HCT116 (cell line): ENCODE data around the genes SPHK2 and GYS1.

DNA sequence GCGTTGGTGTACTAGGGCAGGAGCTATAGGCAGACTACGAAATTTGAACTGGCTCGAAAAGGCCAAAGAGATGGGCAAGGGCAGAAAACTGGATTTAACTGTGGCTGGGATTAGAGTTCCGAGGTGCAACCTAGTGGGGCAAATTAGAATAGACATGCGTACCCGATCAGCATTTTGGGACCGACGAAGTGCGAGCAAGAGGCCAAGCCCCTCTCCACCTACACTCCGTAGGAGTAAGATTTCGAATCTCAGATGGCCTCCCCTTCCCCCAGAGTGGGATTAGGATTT is 2.1 kb upstream of the INAFM1 start:
- RRBS, result no CpG with 5 or more reads among the region's 11 CpGs

GRCh38 chr19:47363625-47364670 is 14.8 kb downstream of the DHX34 start:
- RRBS, result no CpG with 5 or more reads among the region's 19 CpGs

- RRBS, result no CpG with 5 or more reads among the region's 16 CpGs
Observed at GRCh38 chr19:47507809-47508706, 6.8 kb downstream of the NAPA start.

DNA sequence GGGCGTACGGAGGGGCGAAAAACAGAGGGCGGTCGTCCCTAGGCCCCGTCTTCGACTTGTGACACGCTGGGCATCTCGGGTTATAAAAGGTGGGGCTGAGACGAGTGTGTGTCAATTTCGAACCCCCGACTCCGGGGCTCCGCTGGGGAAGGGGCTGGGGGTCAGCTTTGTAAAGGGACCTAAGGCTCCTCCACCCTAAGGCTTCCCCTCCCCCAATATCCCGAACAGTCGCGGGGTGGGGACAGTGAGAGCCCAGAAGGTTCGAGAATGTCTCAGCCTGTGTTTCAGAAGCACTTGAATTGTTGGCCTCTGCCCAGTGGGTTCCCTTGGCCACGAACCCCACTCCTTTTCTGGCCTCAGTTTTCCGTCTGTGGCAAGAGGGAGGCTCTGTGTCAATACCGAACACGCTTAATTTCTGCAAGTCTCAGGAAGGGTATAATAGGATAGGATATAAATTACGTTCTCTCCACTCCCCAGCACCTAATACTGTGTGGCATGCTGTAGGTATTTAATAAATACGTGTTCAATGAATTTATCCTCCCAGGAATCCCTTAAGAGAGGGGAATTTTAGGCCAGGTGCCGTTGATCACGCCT is 547 bp downstream of the SELENOW start:
- RRBS, result no CpG with 5 or more reads among the region's 26 CpGs

GRCh38 chr19:48196362-48197489 is 26.2 kb downstream of the ZSWIM9 start:
- RRBS, result 56% methylated on average over 1 of the region's 32 CpGs

GRCh38 chr19:48230870-48231138 is 24.9 kb downstream of the CARD8 start:
- RRBS, result no CpG with 5 or more reads among the region's 7 CpGs

DNA sequence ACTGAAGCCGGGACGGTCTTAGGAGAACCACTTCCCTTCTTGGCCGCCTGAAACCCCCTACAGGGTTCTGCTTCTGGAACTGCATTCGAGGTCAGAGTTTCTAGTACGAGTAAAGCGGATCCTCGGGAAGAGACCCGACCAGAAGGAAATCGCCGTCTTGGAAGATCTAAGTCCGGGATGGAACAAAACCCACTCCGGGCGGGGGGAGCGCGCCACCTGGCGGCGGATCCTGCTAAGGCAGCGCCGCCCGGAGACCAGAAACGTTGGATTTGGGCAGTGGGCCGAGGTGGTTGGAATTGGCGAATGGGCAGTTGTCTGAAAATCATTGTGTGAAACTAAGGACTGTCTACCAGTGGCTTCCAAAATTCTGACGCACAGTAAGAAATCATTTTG is 21.3 kb downstream of the ZNF114 start:
- RRBS, result 1% methylated on average over 10 of the region's 24 CpGs

- RRBS, result 97% methylated on average over 3 of the region's 55 CpGs
Observed at GRCh38 chr19:48480537-48481494, 11.6 kb downstream of the CYTH2 start.

GRCh38 chr19:48502014-48502721 is 9.5 kb downstream of the LMTK3 start:
- RRBS, result no CpG with 5 or more reads among the region's 24 CpGs

GRCh38 chr19:48554120-48554969 is 2.4 kb downstream of the SULT2B1 start:
- RRBS, result no CpG with 5 or more reads among the region's 15 CpGs

DNA sequence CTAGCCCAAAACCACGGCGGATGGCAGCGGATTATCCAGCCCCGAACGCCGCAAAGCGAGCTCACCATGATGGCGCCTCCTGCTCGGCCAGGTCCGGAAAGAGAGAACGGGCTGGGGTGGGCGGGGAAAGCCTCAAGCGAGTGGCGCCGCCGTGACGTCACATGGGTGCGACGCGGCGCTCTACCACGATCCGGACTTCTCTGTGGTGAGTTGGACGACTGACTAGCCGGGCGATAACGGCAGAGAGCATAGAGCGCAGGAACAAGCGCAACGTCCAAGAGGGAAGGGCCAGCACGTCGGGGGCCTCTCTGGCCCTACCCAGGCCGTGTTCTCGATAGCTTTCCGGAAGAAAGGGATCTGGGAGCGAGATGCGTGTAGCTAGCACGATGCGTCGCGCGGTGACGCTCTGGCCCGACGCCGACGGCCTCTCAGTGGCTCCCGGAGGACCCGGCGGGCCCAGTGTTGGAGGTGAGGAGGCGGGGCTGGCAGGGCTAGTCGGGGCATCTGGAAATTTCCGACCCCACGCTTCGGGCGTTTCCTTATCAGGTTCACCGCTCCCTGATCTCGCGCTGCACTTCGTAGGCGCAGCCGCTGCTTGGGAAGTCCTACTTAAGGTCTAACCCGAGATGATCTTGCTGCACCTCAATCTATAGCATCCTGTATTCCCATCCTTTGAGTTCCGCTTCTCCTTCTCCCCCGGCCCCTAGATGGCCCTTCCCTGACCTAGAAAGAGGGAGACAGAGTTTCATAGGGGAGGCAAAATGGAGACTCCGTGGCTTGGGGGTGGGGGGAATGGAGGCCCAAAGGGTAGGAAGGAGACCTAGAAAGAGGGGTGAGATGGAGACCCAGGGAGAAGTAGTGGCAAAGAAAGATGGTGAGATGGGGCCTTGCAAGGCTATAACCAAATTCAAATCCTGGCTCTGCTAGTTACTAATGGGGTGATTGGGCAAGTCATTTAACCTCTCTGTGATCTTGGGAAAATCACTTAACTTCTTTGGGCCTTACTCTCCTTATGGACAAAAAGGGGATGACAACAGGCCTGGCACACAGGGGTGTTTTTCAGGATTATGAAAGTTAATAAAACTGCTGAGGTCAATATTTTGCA is at the start of gene SPHK2:
SPHK2 (plus strand) TSS at position 431 of the 1,105 bp plus-strand sequence.
- RRBS, result 1% methylated on average over 24 of the region's 66 CpGs

DNA sequence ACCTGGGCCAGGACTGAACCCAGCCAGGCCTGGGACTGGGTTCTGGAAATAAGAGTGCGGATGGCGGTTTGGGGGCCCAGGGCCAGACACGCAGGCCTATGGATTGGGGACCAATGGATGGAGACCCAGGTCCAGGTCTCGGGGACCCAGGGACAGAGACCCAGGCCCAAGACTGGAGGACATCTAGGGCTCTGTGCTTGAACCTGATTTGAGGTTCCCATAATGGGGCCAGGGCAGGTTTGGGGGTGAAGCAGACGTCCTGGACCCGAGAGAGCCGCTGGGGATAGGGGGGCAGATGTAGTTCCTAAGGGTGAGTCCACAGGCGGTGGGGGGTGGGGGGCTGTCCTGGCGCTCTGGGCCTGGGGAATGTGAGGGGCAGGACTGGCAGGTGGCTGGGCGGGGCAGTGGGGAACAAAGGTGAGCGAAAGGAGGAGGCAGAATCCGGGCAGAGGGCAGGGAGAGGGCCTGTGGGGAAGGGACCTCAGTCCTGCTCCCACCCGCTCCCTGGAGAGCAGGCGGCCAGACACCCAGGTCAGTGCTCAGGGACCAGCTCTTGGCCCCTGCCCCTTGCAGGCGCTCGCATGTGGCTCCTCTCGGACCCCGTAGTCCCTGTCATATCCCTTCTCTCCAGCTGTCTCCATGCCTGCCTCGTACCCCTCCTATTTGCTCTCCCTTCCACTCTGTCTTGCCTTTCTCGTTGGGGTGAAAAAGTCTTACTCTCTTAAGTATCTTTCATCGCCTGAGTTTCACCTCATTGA is 5.4 kb downstream of the SPHK2 start:
- RRBS, result no CpG with 5 or more reads among the region's 21 CpGs

DNA sequence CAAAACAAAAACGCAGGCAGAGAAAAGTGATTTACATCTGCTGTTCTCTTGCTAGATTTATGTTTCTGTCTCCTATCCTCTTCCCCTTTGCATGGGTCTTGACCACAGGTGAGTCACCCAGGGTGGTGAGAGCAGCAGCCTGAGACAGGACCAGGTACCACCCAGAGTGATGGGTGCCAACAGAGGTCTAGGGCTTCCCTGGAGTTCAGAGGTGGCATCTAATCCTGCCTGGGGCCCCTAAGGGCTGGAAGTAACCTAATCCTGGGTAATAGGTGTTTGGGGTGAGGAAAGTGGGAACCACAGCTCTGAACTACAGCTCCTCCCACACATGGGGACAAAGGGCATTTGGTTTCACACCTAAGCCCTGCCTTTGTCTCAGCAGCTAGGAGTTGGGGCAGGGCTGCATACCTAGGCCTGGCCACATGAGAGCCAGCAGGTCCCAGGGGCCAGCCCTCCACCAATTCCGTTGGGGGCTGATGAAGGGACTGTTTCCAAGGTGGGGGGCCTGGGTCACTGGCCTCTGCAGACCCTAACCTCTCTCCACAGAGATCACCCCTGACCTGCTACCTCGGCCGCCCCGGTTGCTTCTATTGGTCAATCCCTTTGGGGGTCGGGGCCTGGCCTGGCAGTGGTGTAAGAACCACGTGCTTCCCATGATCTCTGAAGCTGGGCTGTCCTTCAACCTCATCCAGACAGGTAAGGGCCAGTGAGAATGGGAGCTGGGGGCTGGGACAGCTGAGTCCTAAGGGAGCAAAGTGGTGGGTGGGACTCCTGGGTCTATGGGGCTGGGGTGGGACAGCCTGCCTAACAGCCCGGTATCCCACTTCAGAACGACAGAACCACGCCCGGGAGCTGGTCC is 8.1 kb downstream of the SPHK2 start:
- RRBS, result no CpG with 5 or more reads among the region's 11 CpGs

- RRBS, result 24% methylated on average over 7 of the region's 20 CpGs
Observed at GRCh38 chr19:48712762-48713625, 6.5 kb downstream of the MAMSTR start.

DNA sequence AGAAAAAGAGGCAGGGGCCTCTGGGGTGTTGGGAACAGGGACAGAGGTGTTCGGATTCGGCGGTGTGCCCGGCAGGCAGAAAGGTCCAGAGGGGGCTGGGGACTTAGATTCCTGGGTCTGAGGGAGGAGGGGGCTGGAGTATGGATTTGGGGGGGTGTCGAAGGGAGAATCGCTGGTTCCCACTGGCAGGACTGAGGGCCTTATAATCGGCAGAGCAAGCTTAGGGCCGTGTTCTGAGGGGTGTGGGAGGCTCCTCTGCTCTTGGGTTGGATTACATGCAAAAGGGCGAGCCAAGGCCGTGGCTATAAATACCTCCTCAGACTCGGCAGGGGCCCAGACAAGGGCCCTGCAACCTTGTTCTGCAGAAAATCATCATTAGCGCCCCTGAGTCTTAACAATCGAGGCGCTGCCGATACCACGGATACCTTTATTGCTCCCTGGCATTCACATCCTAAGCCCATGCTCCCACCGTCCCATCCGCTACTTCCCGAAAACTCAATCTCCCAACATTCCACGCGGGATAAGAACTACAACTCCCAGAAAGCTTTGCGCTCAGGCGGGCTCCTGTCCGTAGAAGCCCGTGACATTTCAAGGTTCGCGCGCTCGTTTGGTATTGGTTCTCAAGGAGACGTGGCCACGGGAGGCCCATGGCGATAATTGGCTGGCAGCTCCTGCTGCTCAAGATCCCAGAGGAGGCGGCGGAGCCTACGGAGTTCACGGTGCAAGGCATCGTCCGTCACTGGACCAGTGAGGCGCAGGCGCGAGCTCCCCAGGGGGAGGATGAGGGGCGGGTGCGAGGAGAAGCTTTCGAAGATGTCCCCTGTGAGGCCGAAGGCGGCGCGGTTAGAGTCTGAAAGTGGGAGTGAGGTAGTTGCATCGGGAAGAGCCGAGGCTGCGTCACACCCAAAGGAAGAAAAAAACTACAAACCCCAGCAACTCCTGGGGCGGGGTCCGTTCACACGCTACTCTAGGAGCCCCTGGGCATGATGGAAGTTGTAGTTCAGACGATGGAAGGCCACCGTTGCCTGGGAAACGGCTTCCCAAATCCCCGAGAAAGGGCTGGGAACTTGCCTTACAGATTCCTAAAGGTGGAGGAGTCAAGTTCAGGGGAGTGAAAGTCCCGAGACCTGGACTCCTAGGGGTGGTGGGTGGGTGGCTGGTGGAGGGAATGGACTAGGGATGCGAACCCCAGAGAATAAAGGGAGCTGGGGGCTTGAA is 1.1 kb upstream of the MAMSTR start:
- RRBS, result no CpG with 5 or more reads among the region's 60 CpGs

DNA sequence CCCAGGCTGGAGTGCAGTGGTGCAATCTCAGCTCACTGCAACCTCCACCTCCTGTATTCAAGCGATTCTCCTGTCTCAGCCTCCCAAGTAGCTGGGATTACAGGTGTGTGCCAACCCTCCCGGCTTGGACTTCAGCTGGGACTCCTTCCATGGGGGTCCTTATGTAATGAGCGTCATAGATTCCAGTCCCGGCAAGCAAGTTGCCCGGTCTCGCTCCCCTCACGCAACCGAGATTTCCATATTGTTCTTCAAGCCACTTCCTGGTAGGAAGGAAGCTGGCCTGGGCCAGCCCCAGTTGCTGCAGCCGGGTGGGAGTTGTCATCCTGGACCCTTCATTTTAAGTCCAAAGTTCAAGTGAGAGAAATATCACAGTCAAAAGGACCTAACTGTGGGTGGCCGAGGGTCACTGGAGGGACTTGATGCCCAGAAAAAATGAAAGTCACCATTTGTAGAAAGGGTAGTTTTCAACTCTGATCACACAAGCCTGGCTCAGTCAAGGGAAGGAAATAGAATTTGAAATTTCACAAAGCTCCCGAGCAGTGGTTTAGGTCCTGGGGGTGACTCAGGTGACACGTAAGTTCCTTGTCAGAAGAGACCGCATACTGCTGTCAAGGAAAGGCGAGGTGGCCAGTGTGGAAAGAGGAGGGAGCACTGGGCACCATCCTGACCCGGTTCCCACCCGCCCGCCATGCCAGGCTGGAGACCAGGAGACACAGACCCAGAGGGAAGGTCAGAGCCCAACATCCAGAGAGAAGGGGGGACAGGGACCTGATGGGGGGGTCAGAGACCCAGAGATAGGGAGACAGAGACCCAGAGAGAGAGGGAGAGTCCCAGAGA is 5.3 kb downstream of the FGF21 start:
- RRBS, result 85% methylated on average over 3 of the region's 17 CpGs

DNA sequence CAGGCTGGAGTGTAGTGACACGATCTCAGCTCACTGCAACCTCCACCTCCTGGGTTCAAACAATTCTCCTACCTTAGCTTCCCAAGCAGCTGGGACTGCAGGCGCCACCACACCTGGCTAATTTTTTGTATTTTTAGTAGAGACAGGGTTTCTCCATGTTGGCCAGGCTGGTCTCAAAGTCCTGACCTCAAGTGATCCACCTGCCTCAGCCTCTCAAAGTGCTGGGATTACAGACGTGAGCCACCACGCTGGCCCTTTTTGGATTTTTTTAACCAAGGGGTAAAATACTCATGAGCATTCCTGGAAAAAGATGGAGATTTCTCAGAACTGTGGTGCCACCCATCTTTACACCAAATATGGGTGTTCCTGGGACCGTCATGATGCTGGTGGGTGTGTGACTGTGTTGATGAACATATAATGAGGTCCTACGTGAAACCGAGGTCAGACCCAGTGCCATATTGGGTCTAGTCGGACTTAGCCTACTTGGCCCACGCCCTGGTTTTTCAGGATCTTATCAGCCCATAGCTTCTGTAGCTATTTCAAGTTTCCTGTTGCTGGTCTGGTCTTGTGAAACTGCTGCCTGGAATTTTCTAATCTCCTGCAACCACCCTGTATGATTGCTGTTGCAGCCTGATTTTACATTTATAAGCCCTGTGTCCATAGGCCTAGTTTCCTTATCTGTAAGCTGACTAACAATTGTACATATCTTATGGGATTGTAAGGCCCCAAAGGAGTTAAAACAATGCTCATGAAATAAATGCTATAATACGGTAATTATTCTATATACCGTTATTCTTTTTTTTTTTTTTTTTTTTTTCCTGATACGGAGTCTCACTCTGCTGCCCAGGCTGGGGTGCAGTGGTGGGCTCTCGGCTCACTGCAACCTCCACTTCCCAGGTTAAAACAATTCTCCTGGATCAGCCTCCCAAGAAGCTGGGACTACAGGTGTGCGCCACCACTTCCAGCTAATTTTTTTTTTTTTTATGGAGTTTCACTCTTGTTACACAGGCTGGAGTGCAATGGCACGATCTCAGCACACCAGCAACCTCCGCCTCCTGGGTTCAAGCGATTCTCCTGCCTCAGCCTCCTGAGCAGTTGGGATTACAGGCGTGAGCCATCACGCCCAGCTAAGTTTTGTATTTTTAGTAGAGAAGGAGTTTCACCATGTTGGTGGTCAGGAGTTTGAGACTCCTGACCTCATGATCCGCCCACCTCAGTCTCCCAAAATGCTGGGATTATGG is 6.5 kb downstream of the PPP1R15A start:
- RRBS, result no CpG with 5 or more reads among the region's 20 CpGs

- RRBS, result 5% methylated on average over 6 of the region's 24 CpGs
Observed at GRCh38 chr19:48900515-48901432, 662 bp downstream of the NUCB1 start.

DNA sequence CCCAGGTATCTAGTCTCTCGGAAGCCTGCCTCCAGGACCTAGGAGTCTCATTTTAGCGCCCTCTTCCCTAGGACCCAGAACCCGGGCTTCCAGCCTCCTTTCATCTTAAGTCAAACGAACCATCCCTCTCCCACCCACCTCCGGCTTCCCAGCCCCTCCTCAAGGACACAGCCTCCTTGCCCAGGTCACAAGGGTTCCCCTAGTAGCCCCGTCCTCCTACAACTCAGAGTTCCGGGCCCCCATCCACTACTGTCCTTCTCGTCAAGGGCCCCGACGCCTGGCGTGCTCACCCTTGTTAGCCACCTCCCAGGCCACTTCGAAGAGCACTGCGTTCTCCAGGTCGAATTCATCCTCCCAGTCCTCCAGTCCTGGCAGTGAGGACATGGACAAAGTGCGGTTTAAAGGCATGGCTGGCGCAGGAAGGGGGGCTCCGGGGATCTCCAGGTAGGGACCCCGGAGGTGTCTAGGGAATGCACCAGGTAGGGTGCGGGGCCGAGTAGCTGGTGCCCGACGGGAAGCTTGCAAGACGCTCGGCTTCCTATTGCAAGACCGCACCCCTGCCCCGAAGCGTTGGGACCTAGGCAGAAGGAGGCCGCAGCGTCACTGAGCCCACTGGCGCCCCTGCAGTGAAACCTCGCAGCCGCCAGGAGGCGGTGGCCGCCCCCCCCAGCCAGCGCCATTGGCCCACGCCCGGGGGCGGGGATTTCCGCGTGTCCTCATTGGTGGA is at the start of gene GYS1:
GYS1 (minus strand) TSS at position 605 of the 727 bp plus-strand sequence.
- RRBS, result 1% methylated on average over 8 of the region's 40 CpGs